Rectum (tissue), 1 donor: ENCODE measurements around the gene ZBTB42.

GRCh38 chr14:104800104-104801206 is at the start of gene ZBTB42:
Gene ZBTB42 (plus strand): TSS chr14:104801101.
- PRO-cap: bidirectional peak, plus-strand start at chr14:104800653, minus-strand start at chr14:104800471; bidirectional peak, plus-strand start at chr14:104801047, minus-strand start at chr14:104800952

DNA sequence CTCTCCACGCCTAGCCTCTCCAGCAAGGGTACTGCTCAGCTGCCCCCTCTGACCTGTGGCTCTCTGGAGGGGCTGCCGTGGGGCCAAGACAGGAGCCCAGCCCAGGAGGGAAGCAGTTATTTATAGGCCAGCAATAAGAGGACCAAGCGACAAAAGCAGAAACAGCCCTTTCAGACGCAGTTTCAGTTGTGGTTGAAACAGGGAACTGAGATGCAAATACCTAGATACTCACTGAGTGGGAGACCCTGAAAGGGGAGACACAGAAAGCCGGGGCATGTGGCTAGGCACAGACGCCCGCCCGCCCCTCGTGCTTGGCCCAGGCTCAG is 1.8 kb downstream of the PLD4 start:
- PRO-cap: no peak

- PRO-cap: no peak
Observed at GRCh38 chr14:104957200-104957879, 20.8 kb downstream of the AHNAK2 start.

DNA sequence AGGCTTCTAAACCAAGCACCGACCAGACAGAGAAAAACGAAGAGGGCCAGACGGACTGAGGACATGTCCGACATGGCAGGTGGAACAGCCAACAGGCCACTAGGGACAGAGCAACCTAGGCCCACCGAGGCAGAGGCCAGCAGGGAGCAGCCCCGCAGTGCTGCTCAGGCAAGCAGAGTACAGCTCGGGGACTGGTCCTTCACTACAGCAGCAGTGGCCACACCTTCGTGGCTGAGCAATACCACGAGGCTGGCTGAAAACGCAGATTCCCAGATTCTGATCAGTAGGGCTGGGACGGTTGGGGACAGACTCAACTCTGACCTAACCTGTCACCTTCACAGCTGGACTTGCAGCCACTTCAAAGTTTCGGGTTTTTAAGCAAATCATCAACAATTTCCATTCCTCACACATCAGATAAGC is 1.7 kb downstream of the CDCA4 start:
- PRO-cap: no peak

GRCh38 chr14:105087299-105088124 is 22.3 kb upstream of the GPR132 start:
- PRO-cap: bidirectional peak, plus-strand start at chr14:105087748, minus-strand start at chr14:105087697

- PRO-cap: unidirectional peak, minus-strand start at chr14:105148318
Observed at GRCh38 chr14:105148060-105148439, 20.5 kb downstream of the JAG2 start.

GRCh38 chr14:105170855-105171542 is 2.4 kb upstream of the JAG2 start:
- PRO-cap: no peak

DNA sequence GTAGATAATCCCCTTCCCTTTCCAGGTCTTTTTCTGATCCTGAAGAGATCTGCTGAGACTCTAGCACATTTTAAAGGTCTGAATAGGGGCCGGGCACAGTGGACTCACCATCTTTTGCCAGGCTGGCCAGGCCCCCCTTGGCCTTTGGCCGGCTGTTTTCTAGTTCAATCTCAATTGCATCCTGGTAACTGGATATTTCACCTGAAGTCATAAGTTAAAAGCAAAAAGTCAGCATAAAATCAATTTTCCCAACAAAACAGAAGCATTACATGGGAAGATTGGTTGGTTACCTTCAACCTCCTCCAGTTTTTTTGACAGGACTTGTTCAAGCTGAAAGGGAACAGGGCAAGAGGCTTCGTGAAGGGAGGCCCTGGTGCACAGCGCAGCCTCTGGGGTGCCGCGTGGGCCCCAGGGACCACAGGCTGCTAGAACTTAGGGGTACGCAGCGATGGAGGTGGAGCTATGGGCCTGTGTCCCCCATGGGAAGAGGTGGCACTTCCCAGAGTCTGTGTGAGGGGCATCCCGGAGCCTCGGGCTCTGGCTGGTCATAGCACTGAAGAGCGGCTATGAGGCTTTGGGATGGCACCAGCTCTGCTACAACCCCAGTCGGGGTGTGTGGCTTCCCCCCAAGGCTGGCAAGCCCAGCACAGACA is 22.2 kb upstream of the BTBD6 start:
- PRO-cap: no peak

DNA sequence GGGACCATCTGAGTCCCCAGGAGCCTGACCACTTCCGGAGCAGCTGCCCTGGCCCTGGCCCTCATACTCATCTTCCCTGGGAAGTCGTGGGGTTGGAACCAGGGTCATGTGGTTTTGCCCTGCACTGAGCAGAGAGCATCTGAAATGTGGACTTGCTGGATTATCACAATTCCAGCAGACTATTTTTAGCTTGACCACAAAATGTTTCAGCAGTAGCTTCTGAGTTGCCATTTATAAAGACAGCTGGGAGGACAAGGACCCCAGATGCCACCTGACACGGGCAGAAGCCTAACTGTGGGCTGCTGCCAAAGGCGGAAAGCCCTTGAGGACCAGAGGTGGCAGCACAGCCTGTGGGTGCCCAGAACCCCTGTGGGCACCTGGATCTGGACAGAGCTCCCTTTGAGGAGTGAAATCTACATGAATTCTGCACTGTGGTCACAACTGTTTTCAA is 6.8 kb downstream of the BTBD6 start:
- PRO-cap: no peak

- PRO-cap: no peak
Observed at GRCh38 chr14:105292662-105293338, 8.0 kb downstream of the BRF1 start.

DNA sequence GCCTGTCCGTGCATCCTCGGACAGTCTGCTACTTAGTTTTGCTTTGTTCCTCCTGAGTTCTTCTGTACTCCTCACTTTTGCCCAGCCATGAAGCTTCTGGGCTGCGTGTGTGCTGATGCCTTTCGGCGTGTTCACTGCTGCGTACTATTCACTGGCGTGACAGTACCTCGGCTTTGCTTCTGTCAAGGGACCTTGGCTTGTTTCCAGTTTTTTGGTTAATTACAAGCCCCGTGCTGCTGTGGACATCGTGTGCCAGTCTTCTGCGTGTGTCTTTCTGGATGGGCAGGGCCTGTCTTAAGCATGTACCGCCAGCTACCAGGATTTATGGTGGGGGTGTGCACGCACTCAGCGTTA is 2.5 kb downstream of the PACS2 start:
- PRO-cap: no peak

GRCh38 chr14:105327398-105327962 is 12.9 kb downstream of the PACS2 start:
- PRO-cap: no peak

- PRO-cap: no peak
Observed at GRCh38 chr14:105399855-105400834, 1.8 kb downstream of the TEX22 start.

GRCh38 chr14:105465506-105466226 is 9.0 kb upstream of the CRIP2 start:
- PRO-cap: no peak

DNA sequence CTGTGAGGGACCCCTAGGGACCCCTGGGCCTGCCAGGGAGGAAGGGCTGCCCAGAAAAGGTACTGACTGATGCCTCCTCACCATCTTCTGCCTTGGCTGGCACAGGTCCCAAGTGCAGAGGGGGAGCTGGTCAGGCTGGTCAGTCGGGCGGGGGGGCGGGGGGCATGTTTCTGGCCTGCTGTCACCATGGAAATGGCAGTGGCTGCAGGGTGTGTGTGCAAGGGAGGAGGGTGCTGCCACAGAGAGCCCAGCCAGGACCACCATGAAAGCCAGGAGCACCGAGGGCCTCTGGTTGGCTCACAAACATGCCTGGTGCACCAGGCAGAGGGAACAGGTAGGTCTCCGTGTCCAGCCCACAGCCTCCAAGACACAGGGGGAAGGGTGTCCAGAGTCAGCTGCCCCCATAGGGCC is 1.4 kb upstream of the CRIP2 start:
- PRO-cap: no peak

DNA sequence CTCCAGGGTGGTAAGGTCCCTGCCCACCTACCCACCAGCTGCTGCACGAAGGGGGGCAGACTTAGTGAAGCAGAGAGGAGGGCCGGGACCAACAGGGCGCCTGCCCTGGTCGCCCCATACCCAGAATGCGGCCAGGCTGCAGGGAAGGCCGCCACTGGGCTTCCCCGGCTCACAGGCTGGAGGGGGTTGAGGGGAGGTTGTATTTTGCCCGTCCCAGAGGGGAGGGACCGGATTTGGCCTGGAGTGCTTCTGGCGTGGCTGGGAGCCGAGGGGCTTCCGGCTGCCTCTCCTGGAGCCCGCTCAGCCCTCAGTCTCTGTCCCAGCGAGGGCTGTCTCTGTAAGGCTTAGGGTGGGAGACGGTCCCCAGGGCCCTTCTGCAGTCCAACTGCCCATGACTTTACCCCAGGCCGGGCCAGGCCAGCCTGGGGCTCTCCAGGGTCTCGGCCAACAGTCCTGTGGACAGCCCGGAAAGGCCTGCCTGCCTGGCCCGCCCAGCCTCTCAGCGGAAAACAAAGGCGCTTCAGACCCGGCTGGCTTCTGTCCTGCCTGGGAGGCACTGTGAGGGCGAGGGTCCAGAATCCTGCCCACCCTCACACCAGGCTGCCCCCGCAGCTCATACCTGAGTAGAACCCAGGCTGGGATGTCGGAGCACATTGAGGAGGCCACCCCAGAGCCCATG is 1.3 kb downstream of the CRIP2 start:
- PRO-cap: bidirectional peak, plus-strand start at position 64 of the sequence, minus-strand start outside the sequence; bidirectional peak, plus-strand start at position 251 of the sequence, minus-strand start at position 178 of the sequence; unidirectional peak, minus-strand start at position 424 of the sequence

GRCh38 chr14:105487395-105488253 is 938 bp downstream of the CRIP1 start:
- PRO-cap: bidirectional peak, plus-strand start at chr14:105487805, minus-strand start at chr14:105487745; bidirectional peak, plus-strand start at chr14:105487931, minus-strand start at chr14:105487853; bidirectional peak, plus-strand start at chr14:105488199, minus-strand start at chr14:105488153

DNA sequence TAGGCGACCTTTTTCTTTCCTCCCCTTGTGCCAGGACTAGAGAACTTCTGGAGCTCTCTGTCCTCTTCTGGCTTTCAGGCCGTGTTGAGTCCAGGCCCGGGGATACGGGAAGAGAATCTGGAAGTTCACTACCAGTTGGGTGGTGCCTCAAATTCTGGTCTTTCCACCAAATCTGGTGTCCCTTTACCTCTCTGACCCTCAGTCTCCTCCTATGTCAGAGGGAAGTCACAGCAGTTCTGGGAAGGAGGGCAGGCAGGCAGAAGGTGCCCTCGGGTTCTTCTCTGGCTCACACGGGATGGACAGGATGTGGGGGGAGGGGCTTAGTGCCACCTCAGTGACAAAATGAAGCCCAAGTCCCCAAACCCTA is 719 bp upstream of the TMEM121 start:
- PRO-cap: no peak

- PRO-cap: no peak
Observed at GRCh38 chr14:105775636-105775991, 249.2 kb downstream of the TMEM121 start.

DNA sequence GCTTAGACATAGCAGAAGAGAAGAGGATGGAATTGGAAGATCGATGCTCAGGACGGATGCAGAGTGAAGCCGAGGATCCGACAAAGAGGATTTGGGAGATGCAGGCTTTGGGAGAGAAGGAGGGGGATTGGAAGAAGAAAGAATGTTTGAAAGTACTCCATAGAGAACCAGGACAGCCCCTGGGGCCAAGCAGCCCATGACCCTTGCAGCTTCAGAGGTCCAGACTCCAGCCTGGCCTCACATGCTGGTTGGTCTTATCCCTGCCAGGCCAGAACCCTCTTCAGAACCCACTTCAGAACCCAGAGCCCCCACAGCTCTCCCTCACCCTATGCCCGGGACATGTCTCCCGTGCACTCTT is 441.1 kb downstream of the TMEM121 start:
- PRO-cap: no peak